A549 (cell line): Measurements from ENCODE around the genes RPUSD1, TPSG1 and NME3.

DNA sequence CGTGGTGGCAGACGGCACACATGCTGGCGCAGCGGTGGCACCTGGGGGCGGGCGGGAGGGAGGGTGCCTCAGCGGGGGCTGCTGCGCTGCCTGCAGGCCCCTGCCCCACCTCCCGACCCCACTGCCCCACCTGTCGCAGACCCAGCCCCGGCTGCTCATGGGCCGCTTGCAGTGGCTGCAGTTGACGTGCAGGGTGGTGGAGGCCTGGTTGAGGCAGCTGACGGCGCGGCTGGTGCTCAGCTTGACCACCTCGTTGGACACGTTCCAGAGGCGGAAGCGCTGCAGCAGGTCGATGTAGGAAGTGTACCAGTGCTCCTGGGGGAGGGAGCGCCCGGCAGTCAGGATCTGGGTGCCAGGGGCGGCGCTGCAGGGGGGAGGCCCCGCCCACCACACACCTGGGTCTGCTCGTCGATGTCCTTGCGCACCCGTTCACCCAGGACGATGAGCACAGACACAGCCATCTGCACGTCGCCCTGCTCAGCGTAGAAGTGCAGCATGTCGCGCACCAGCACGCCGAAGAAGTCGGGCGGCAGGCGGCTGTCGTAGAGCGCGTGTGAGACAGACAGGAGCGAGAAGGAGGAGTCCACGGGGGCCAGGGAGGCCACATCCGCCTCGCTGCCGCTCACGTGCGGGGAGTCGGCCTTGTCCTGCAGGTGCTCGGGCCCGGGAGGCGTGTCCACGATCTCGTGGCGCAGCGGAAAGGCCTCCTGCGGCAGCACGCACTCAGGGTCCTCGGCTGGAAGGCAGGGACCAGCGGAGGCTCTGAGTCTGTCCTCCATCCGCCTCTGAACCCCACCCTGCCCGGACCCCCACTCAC is 936 bp upstream of the JMJD8 start:
- PRO-cap: no peak
CAGE:
- cytosol, long polyA plus RNA: no peak
- long polyA plus RNA: no peak
- nucleus, long polyA plus RNA: no peak

- PRO-cap: no peak
CAGE:
- cytosol, long polyA plus RNA: no peak
- long polyA plus RNA: no peak
- nucleus, long polyA plus RNA: no peak
Measured at GRCh38 chr16:785135-786472, 2.6 kb downstream of the RPUSD1 start.

DNA sequence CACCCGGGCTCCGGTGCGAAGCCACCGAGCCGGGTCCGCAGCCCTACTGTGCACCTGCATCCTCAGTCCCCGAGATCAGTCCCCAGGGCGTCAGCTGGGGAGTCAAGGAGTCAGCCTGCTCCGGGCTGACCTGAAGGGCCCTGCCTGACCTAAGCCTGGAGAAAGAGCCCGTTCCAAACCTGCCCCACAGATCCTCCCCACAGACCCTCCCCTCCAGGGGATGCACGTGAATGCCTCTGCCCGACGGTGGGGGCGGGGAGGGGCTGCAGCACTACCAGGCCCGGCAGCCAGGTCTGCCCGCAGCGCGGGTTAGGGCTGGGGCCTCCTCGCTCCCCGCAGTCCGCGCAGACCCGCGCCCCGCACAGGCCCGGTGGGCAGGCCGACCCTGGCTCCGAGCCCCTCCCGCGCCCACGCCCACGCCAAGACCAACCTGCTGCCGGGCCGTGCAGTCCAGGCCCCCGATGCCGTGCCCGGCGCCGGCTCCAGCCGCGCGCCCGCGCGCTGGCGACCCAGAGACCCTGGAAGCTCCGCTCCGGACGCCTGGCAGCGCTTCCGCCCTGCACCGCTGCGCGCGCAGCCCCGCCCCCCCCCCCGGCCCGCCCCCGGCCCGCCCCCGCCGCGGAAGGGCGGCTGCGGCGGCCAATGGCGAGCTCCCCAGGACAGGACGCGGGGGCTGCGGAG is at the start of gene RPUSD1:
RPUSD1 (minus strand) TSS at position 556 of the 681 bp plus-strand sequence.
- PRO-cap: bidirectional peak, plus-strand start outside the sequence, minus-strand start at position 556 of the sequence
CAGE:
- cytosol, long polyA plus RNA: start-site peak on the minus strand centred at position 535 of the sequence, 66 bp wide, 945 and 2,919 reads in 2 replicates
- long polyA plus RNA: start-site peak on the minus strand centred at position 528 of the sequence, 35 bp wide, 72 and 54 reads in 2 replicates
- nucleus, long polyA plus RNA: no peak

DNA sequence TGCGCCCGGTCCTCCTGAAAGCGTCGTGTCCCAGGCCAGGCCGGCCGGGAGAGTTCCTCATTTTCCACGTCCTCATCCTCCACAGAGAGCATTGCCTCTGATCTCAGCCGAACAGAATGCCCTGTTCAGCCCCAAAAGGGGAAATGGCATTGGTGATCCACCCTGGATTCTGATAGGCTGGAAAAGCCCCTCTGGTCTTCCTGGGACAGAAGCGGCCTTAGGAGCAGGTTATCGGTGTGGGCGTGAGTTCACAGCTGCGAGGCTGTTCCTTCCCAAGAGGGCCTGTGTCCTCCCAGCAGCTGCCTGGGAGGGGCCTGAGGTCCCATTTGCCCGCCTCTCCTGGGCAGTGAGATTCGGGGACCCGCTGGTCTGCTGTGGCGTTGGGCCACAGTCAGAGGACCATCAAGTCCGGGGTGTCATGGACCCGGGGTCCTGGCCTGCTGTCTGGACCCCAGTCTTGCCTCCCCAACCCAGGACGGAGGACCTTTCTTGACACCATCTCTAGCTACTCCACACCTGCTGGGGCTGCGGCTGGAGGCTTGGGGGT is 7.2 kb downstream of the SOX8 start:
- PRO-cap: no peak
CAGE:
- cytosol, long polyA plus RNA: no peak
- long polyA plus RNA: no peak
- nucleus, long polyA plus RNA: no peak

DNA sequence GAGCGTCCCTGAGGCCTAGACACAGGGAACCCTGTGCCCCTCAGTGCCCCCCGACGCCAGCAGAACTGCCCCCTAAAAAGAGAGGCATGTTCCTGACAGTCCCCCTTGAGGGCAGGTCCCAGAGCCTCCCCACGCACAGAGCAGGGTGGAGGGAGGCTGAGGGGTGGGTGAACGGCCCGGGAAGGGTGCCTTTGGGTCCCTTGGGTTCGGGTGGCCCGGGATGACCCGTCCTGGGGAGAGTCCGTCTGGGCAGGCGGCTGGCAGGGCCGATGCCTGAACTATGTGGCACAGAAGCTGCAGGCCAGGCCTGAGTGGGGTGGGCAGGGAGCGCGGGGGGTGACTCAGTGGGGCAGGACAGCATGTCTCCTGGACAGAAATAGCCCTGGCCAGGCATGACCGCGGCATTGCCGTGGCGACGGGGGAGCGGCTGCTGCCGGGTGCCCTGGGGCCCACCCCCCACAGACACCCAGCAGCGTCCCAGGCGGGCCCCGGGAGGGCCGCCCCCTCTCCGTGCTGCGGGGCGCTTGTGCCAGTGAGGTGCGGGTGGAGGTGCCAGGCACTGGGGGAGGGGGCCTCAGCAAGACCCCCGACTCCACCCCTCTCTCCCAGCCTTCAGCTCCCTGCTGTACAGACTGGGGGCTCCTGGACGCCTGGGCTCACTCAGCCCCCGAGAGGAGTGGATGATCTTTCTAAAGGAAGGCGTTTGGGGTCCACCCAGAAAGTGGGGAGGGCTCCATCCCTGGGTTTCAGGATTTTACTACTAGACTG is 1.8 kb upstream of the C1QTNF8 start:
- PRO-cap: no peak
CAGE:
- cytosol, long polyA plus RNA: no peak
- long polyA plus RNA: no peak
- nucleus, long polyA plus RNA: no peak

- PRO-cap: no peak
CAGE:
- cytosol, long polyA plus RNA: no peak
- long polyA plus RNA: no peak
- nucleus, long polyA plus RNA: no peak
Measured at GRCh38 chr16:1155297-1155769, 2.4 kb downstream of the CACNA1H start.

DNA sequence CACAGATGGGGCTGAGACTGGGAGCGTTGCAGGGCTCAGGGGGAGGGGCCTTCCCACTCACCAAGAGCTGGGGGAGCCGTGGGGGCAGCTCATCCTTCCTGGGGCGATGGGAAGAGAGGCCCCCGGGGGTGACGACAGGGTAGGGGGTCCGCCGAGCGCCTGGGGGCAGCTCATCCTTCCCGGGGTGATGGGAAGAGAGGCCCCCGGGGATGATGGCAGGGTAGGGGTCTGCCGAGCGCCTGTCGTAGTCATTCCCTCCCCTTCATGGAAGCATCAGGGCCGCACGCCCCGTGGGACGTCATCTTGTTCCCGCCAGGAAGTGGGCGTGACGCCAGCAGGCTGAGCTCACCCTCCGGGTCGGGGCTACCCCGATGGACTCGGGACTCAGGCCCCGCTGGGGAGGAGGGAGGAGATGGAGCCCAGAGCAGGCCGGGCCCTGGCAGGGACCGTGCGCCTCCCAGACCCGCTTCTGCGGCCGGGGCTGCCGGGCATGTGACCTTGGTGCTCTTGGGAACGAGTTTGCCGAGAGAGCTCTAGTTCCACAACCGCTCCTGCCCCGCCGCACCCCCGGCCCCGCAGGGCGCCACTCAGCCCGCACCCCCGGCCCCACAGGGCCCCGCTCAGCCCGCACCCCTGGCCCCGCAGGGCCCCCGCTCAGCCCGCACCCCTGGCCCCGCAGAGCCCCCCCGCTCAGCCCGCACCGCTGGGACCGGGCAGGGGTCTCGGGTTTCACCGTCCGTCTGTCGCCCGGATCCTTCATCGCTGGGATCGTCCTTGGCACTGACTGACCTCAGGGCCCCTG is 5.5 kb downstream of the CACNA1H start:
- PRO-cap: no peak
CAGE:
- cytosol, long polyA plus RNA: no peak
- long polyA plus RNA: no peak
- nucleus, long polyA plus RNA: no peak

GRCh38 chr16:1183072-1183676 is 30.3 kb downstream of the CACNA1H start:
- PRO-cap: no peak
CAGE:
- cytosol, long polyA plus RNA: no peak
- long polyA plus RNA: no peak
- nucleus, long polyA plus RNA: no peak

DNA sequence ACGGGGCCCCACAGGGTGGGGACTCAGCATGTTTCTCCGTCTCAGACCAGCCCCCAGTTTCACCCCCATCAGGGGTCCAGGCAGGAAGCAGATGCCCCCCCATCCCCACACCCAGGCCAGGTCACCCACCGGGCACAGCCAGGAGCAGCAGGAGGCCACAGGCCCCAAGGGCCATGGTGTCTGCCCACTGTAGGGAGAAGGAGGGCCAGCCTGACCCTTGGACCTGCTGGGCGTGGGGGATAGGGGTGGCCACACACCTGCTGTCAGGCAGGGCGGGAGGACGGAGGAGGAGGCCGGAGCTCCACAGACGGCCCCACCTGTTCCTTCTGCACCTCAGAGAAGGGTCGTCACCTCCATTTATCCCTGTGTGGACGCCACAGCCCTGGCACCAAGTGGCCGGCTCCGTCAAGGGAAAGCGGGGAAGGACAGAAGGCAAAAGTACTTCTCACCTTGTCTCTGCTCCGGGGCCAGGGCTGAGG is at the start of gene TPSG1:
TPSG1 (minus strand) TSS at position 191 of the 479 bp plus-strand sequence.
- PRO-cap: no peak
CAGE:
- cytosol, long polyA plus RNA: no peak
- long polyA plus RNA: no peak
- nucleus, long polyA plus RNA: no peak

DNA sequence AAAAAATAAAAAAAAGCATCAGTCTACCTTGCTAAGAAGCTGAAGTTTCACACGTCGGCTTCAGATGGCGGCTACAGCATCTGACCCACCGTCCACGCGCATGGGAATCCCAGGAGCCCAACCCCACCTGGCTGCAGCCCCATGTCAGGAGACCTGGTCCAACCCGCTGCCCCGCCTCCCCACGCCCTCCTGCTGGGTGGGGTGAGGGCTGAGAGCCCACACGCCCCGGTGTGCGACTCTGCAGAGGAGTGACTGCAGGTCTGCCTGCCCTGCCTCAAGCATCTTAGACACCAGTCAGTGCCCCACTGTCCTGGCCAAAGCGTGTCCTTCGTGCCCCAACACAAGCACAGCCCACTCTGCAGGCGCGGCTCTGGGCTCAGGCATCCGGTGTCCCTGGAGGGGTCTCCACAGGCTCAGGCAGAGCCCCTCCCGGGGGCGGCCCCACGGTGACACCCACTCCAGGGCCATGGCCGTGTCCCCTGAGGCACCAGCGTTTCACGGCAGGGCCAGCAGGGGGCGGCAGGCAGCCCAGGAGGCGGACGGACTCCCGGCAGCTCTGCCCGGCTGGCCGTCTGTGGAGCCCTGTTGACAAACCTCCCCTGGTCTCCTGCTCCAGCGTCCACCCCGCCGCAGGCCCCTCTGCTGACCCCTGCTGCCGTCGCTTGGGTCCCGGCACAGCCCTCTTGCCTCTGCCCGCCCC is 8.7 kb upstream of the UBE2I start:
- PRO-cap: no peak
CAGE:
- cytosol, long polyA plus RNA: no peak
- long polyA plus RNA: no peak
- nucleus, long polyA plus RNA: no peak

GRCh38 chr16:1314492-1314766 is 5.0 kb downstream of the UBE2I start:
- PRO-cap: no peak
CAGE:
- cytosol, long polyA plus RNA: no peak
- long polyA plus RNA: no peak
- nucleus, long polyA plus RNA: no peak

DNA sequence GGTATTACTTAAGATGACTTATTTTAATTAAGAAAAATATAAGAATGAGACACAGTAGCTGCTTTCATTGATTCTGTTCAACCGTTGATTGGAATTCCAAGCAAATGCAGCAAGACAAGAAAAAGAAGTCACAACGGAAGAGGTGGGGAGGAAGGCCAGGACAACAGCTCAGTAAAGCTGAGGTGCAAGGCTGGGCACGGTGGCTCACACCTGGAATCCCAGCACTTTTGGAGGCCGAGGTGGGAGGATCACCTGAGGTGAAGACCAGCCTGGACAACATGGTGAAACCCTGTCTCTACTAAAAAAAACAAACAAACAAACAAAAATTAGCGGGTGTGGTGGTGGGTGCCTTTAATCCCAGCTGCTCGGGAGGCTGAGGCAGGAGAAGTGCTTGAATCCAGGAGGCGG is 7.2 kb downstream of the UBE2I start:
- PRO-cap: no peak
CAGE:
- cytosol, long polyA plus RNA: no peak
- long polyA plus RNA: no peak
- nucleus, long polyA plus RNA: no peak

- PRO-cap: no peak
CAGE:
- cytosol, long polyA plus RNA: no peak
- long polyA plus RNA: no peak
- nucleus, long polyA plus RNA: no peak
Measured at GRCh38 chr16:1317228-1318313, 8.1 kb downstream of the UBE2I start.

- PRO-cap: no peak
CAGE:
- cytosol, long polyA plus RNA: no peak
- long polyA plus RNA: no peak
- nucleus, long polyA plus RNA: no peak
Measured at GRCh38 chr16:1362165-1362924, 10.6 kb downstream of the GNPTG start.

DNA sequence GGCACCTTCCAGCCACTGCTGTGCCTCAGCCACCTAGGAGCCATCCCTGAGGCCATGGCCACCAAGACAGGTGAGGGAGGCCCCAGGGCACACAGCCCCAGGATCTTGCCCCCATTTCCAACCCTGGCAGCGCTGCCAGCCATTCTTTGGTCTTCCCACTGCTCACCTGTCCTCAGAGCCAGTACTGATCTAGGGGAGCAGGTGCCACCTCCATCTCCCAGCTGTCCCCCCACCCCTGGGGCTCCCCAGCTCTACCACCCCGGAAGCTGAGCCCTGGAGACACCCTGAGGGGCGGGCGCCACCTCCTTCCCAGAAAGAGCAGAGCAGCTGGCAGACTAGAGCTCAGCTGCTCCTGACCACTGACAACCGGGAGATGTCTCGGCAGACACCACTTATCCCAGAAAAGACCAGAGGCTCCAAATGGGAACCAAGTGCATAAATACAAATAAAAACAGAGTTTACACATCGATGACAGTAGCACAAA is 12.0 kb downstream of the GNPTG start:
- PRO-cap: no peak
CAGE:
- cytosol, long polyA plus RNA: no peak
- long polyA plus RNA: no peak
- nucleus, long polyA plus RNA: no peak

DNA sequence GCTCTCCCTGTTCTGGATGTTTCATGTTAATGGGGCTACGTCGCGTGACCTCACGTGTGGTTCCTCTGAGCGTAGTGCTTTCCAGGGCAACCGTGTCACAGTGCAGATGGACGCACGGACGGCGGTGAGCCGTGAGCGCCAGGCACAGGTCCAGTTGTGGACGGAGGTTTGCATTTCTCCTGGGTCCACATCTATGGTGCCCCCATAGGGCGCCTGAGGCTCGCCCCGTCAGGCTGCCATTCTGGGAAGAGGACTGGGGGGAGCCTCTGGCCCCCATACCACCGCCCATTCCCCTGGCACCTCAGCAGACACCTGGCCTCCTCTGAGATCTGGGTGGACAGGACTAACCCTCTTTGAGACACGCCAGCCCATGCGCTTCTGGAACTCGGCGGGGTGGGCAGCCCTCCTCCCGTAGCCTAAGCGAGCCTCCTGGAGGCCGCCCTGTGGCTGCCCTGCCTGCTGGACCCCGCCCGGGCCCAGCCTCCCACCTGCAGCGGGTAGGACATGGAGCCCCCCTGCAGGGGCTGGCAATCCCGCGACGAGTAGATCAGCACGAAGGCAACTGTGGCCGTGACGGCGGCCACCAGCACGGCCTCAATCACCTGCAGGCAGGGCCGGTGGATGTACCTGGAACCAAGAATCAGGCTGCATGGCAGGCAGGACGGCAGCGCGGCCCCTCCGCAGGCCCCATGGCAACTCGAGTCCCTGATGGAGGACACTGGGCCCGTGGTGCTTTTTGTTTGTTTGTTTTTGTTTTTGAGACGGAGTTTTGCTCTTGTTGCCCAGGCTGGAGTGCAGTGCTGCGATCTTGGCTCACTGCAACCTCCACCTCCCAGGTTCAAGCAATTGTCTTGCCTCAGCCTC is 8.1 kb upstream of the CCDC154 start:
- PRO-cap: no peak
CAGE:
- cytosol, long polyA plus RNA: no peak
- long polyA plus RNA: no peak
- nucleus, long polyA plus RNA: no peak

- PRO-cap: no peak
CAGE:
- cytosol, long polyA plus RNA: no peak
- long polyA plus RNA: no peak
- nucleus, long polyA plus RNA: no peak
Measured at GRCh38 chr16:1757919-1758250, 13.5 kb downstream of the NME3 start.

GRCh38 chr16:1763494-1764398 is 7.6 kb downstream of the NME3 start:
- PRO-cap: no peak
CAGE:
- cytosol, long polyA plus RNA: no peak
- long polyA plus RNA: no peak
- nucleus, long polyA plus RNA: no peak

DNA sequence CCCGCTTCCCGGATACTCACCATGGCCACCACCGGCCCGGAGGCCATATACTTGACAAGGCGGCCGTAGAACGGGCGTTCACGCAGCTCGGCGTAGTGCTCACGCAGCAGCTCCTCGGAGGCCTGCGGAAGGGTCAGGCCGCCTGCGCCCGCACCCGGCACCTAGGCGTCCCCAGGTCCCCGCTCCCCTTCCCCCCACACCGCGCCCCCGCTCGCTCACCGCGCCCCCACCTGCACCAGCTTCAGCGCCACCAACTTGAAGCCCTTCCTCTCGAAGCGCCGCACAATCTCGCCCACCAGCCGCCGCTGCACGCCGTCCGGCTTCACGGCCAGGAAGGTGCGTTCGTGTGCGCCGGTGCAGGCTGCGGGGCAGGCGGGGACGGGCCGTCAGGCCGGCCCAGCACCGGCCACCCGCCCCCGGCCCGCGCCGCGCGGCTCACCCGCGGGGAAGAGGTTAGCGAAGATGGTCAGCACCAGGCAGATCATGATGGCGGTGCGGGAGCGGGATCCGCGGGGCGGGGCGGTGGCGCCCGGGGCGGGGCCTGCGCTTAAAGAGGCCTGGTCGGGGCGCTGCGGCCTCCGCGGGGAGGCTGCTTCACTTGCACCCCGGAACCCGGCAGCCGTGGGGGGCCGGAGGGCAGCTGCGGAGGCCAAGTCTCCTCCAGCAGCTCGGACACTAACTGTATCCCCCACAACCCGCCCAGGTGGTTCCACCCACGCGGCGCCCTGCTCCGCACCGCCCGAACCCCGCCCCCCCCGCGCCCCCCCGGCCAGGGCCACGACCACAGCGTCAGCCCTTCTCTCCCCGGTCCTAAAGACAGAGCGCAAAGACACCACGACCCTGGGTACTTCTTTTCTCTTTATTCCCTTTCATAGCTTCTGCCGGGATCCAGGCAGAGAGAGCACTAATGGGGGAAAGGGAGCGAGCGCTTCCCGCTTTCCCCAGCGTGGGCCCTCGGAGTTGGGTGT is at the start of gene NME3:
NME3 (minus strand) TSS at position 494 of the 968 bp plus-strand sequence.
- PRO-cap: unidirectional peak, minus-strand start at position 455 of the sequence; unidirectional peak, minus-strand start at position 677 of the sequence
CAGE:
- cytosol, long polyA plus RNA: start-site peak on the minus strand centred at position 477 of the sequence, 44 bp wide, 53 and 85 reads in 2 replicates
- long polyA plus RNA: start-site peak on the minus strand centred at position 489 of the sequence, 31 bp wide, 200 and 90 reads in 2 replicates
- nucleus, long polyA plus RNA: no peak

GRCh38 chr16:1779113-1779425 is 3.3 kb downstream of the SPSB3 start:
- PRO-cap: no peak
CAGE:
- cytosol, long polyA plus RNA: no peak
- long polyA plus RNA: no peak
- nucleus, long polyA plus RNA: no peak